Uterus (tissue), 7 donors: ENCODE data around the gene CAMSAP2.

DNA sequence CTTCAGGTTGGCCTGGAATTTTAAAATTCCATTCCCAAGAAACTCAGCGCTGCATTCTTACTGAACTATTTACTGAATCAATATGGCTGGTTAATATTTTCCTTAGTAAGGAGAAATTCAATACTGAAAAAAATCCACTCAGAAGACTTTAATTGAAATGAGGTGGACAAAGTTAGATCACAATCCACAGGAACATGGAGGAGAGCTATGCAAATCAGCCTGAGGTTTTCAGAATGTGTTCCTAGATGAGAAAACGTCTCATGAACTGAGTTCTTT is 578.8 kb upstream of the NR5A2 start:
- PRO-cap, 4 experiments = no peak in any of the 4 experiments
- RAMPAGE, long total RNA, 2 experiments = no peak in any of the 2 experiments
- RRBS = no CpG with 5 or more reads among the region's 2 CpGs

GRCh38 chr1:199794001-199794704 is 233.4 kb upstream of the NR5A2 start:
- PRO-cap, 4 experiments = no peak in any of the 4 experiments
- RAMPAGE, long total RNA, 2 experiments = no peak in any of the 2 experiments
- RRBS = no CpG with 5 or more reads among the region's 8 CpGs

DNA sequence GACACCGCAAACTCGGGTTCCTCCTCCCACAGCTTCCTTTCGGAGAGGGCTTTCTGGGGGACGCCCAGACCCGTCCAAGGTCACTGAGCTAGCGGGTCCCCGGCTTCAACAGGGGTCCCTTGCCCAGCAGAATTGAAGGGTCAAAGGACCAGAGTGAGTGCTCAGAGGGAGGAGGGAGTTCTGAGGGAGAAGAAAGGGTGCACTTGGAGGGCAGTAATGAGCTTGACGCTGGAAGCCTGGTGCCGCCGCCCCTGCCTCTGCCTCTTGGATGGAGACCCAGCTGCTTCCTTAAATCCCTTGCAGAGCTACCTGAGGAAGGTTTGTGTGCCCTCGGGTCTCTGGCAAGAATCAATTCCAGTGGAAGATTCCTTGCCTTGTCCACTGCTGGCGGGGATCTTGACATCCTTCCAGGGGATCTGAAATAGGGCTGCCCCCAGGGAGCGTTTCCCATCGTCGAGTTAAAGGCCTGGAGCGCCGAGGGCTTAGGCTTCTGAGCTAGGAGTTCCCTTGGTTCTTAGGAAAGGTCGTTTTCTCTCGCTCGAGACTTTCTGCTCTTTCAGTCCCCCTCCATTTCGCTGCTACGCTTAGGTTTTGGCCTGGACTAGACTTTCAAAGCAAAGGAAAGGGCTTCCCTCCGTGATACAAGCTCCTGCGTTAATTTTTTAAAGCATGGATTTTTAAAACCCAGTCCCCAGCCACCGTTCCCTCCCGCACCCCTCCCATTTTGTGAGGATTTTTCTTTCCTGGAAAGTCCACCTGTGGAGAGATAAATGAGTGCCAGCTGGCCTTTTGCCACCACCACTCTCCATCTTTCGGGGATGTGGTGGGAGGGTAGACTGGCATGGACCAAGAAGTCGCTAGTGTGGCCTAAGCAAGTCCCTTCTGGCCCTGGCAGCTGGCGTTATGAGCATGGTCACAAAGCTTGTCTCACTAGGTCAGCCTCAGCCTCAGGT is 9.0 kb downstream of the NR5A2 start:
- PRO-cap, 4 experiments = no peak in any of the 4 experiments
- RAMPAGE, long total RNA, 2 experiments = no peak in any of the 2 experiments
- RRBS = no CpG with 5 or more reads among the region's 29 CpGs

GRCh38 chr1:200043101-200043421 is 15.6 kb downstream of the NR5A2 start:
- PRO-cap, 4 experiments = no peak in any of the 4 experiments
- RAMPAGE, long total RNA, 2 experiments = no peak in any of the 2 experiments
- RRBS = no CpG with 5 or more reads among the region's 7 CpGs

GRCh38 chr1:200296140-200296704 is 113.6 kb downstream of the ZNF281 start:
- PRO-cap, 4 experiments = no peak in any of the 4 experiments
- RAMPAGE, long total RNA, 2 experiments = no peak in any of the 2 experiments
- RRBS = no CpG with 5 or more reads among the region's 2 CpGs

DNA sequence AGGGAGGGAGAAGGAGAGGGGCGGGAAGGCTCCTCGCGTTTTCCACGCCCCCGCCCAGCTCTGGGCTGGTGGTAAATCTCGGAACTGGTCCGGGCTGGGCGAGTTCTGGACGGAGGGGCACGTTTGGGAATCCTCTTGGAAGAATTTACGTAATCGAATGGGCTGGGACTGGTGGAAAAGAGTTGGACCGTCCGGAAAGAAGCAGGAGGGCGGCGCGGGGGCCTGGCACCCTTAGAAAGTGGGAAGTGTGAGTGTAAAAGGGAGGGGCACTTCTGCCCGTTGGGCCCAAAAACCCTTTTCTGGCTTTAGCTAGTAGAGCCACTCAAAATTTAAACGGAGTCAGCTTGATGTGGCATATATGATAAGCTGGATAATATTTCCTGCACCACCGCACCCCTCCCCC is 334 bp upstream of the DDX59 start:
- PRO-cap, 4 experiments = peak in 4 of 4 experiments; most common plus-strand start position 101 of the sequence (in 2)
- RAMPAGE, long total RNA, 2 experiments = no peak in any of the 2 experiments
- RRBS = under 1% methylated on average over 7 of the region's 20 CpGs

GRCh38 chr1:200738769-200739286 is at the start of gene CAMSAP2:
Gene CAMSAP2 (plus strand): TSS chr1:200738893.
- PRO-cap, 4 experiments = peak in 4 of 4 experiments; most common plus-strand start chr1:200738940 (in 3); most common minus-strand start chr1:200739199 (in 2)
- RAMPAGE, long total RNA, 2 experiments = no peak in any of the 2 experiments
- RRBS = 2% methylated on average over 28 of the region's 56 CpGs

- PRO-cap, 4 experiments = no peak in any of the 4 experiments
- RAMPAGE, long total RNA, 2 experiments = no peak in any of the 2 experiments
- RRBS = no CpG with 5 or more reads among the region's 9 CpGs
Observed at GRCh38 chr1:200907945-200908898, 13.5 kb downstream of the INAVA start.

DNA sequence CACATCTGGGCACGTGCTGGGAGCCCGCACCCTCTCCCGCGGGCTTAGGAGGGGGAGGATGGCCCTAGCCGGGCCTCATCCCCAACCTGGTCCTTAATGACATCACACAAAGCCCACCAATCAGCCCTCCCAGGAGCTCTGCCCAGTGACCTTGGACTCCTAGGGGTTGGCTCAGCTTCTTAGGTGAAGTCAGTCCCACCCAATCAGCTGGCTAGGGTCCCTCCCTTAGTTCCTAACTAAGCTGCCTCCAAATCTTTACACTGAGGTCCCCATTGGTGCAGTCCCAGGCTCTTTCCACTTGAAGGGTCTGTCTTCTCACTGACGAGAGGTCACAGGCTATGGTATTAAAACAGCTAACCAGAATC is 9.0 kb downstream of the KIF21B start:
- PRO-cap, 4 experiments = no peak in any of the 4 experiments
- RAMPAGE, long total RNA, 2 experiments = no peak in any of the 2 experiments
- RRBS = no CpG with 5 or more reads among the region's 6 CpGs

DNA sequence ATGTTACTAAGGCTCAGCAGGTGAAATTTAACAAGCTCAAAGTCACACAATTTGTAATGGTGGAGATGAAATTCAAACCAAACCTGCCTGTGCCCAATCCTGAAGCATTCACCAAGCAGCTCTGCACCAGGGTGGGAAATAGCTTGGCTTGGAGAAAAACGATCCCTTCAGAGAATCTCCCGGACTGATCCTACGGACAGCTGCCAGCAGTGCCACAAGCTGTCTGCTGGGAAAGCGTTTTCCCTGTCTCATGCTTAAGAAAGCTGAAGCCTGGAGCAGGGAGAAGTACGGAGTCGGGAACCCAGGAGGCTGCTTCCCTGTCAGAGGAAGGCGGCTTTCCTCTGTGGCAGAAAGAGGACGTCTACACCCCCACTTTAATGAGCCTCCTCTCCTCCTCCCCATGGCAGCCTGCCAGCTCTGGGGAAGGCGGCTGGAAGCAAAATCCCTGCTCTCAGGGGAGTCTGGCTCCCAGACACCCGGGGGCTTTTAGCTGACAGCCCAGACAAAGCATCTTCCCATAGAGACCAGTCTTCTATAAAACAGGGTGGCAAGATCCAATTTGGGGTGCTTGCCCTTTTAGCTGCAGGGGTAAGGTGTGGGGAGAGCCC is 7.3 kb downstream of the KIF21B start:
- PRO-cap, 4 experiments = peak in 1 of 4 experiments; most common plus-strand start position 281 of the sequence (in 1); most common minus-strand start position 187 of the sequence (in 1)
- RAMPAGE, long total RNA, 2 experiments = no peak in any of the 2 experiments
- RRBS = no CpG with 5 or more reads among the region's 10 CpGs

- PRO-cap, 4 experiments = peak in 3 of 4 experiments; most common plus-strand start chr1:201019678 (in 2); most common minus-strand start chr1:201019557 (in 1)
- RAMPAGE, long total RNA, 2 experiments = no peak in any of the 2 experiments
- RRBS = no CpG with 5 or more reads among the region's 8 CpGs
Observed at GRCh38 chr1:201019057-201019870, 4.2 kb downstream of the KIF21B start.

- PRO-cap, 4 experiments = no peak in any of the 4 experiments
- RAMPAGE, long total RNA, 2 experiments = no peak in any of the 2 experiments
- RRBS = no CpG with 5 or more reads among the region's 1 CpG
Observed at GRCh38 chr1:201187164-201187417, 3.5 kb upstream of the IGFN1 start.

- PRO-cap, 4 experiments = no peak in any of the 4 experiments
- RAMPAGE, long total RNA, 2 experiments = no peak in any of the 2 experiments
- RRBS = no CpG with 5 or more reads among the region's 7 CpGs
Observed at GRCh38 chr1:201365577-201366093, 11.8 kb downstream of the TNNT2 start.

DNA sequence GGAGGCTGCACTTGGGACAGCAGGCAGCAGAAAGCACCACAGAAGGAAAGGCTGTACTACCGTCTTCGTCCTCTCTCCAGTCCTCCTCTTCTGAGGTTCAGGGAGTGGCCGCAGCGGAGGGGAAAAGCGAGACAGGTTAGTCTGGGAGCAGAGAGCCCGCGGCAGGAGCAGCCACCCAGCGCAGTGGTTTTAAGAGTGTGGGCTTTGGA is 7.8 kb downstream of the TNNT2 start:
- PRO-cap, 4 experiments = no peak in any of the 4 experiments
- RAMPAGE, long total RNA, 2 experiments = no peak in any of the 2 experiments
- RRBS = no CpG with 5 or more reads among the region's 8 CpGs

GRCh38 chr1:201384207-201384476 is 6.7 kb upstream of the TNNT2 start:
- PRO-cap, 4 experiments = no peak in any of the 4 experiments
- RAMPAGE, long total RNA, 2 experiments = no peak in any of the 2 experiments
- RRBS = no CpG with 5 or more reads among the region's 2 CpGs

GRCh38 chr1:201404848-201405231 is 5.7 kb upstream of the LAD1 start:
- PRO-cap, 4 experiments = no peak in any of the 4 experiments
- RAMPAGE, long total RNA, 2 experiments = no peak in any of the 2 experiments
- RRBS = no CpG with 5 or more reads among the region's 4 CpGs

GRCh38 chr1:201422643-201423216 is 1.2 kb upstream of the TNNI1 start:
- PRO-cap, 4 experiments = no peak in any of the 4 experiments
- RAMPAGE, long total RNA, 2 experiments = no peak in any of the 2 experiments
- RRBS = no CpG with 5 or more reads among the region's 4 CpGs

DNA sequence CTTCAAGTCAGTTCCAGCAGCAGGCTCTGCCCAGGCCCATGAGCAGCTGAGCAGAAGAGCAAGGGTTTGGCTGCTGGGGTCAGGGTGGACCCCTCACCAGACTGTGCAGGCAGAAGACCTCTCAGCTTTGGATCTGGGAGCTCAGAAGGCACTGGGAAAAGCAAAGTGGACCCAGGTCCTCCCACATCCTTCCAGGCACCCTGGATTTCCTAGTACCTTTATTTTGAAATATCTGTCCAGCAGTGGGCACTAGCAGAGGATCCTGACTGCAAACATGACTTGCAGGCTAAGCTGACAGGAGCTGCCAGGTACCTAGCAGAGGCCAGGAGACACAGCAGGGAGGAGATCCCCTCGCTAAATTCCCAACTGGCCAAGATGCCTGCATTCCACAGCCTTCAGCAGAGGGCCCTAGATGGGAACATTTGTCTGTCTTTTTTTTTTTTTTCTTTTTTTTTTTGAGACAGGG is 13.3 kb downstream of the PHLDA3 start:
- PRO-cap, 4 experiments = no peak in any of the 4 experiments
- RAMPAGE, long total RNA, 2 experiments = no peak in any of the 2 experiments
- RRBS = no CpG with 5 or more reads among the region's 1 CpG

DNA sequence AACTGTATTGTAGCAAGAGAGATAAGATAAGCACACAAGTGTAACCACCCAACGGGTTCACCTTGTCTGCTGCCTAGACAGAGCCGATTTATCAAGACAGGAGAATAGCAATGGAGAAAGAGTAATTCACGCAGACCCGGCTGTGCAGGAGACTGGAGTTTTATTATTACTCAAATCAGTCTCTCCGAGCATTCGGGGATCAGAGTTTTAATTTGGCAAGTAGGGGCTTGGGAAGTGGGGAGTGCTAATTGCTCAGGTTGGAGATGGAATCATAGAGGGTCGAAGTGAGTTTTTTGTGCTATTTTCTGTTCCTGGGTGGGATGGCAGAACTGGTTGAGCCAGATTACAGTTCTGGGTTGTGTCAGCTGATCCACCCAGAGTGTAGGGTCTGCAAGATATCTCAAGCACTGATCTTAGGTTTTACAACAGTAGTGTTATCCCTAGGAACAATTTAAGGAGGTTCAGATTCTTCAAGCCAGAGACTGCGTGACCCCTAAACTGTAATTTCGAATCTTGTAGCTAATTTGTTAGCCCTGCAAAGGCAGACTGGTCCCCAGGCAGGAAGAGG is 8.4 kb upstream of the CSRP1 start:
- PRO-cap, 4 experiments = no peak in any of the 4 experiments
- RAMPAGE, long total RNA, 2 experiments = no peak in any of the 2 experiments
- RRBS = no CpG with 5 or more reads among the region's 9 CpGs

DNA sequence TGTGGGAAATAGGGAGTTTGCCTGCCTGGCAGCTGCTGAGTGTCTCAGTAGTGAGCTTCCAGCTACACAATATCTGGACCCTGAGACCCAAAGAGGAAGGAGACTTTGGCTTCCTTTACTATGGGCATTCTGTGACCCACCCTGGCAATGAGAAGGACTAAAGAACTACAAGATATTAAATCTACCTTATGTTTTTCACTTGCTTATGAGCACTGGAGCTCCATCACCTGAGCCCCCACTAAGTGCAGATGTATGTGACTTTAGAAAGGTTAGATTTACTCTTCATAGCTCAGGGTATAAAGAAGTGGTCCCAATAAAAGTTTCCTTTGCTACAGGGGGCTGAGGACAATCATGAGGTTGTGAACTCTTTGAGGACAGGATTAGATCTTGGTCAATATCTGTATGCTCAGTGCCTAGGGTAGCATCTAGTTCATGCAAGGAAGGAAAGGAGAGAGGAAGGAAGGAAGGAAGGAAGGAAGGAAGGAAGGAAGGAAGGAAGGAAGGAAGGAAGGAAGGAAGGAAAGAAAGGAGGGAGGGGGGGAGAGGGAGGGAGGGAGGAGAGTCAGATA is 9.5 kb upstream of the CSRP1 start:
- PRO-cap, 4 experiments = no peak in any of the 4 experiments
- RAMPAGE, long total RNA, 2 experiments = no peak in any of the 2 experiments